ENCODE data around the genes PPP1R18, GTF2H4 and DDX39B.

- RRBS = no CpG with 5 or more reads among the region's 3 CpGs
Measured at GRCh38 chr6:30614274-30614466, 2.9 kb downstream of the PPP1R10 start.

DNA sequence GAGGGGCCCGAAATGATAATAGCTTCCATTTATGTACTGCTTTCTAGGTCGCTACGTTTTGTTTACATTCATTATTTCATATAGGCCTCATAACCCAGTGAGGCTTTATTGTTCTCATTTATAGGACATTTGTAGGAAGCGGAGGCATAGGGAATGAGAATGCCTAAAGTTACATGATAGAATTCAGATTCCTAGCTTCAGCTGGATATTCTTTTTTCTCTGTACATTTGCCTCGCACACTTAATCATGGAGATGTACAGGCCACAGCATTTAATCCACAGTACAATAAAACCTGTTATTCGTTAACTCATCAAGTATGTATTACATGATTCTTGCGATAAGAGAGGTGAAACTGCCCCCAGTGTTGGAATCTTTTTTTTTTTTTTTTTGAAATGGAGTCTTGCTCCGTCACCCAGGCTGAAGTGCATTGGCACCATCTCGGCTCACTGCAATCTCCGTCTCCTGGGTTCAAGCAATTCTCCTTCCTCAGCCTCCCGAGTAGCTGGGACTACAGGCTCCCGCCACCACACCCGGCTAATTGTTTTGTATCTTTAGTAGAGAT, 1.2 kb downstream of the C6orf136 start:
- RRBS = no CpG with 5 or more reads among the region's 13 CpGs

DNA sequence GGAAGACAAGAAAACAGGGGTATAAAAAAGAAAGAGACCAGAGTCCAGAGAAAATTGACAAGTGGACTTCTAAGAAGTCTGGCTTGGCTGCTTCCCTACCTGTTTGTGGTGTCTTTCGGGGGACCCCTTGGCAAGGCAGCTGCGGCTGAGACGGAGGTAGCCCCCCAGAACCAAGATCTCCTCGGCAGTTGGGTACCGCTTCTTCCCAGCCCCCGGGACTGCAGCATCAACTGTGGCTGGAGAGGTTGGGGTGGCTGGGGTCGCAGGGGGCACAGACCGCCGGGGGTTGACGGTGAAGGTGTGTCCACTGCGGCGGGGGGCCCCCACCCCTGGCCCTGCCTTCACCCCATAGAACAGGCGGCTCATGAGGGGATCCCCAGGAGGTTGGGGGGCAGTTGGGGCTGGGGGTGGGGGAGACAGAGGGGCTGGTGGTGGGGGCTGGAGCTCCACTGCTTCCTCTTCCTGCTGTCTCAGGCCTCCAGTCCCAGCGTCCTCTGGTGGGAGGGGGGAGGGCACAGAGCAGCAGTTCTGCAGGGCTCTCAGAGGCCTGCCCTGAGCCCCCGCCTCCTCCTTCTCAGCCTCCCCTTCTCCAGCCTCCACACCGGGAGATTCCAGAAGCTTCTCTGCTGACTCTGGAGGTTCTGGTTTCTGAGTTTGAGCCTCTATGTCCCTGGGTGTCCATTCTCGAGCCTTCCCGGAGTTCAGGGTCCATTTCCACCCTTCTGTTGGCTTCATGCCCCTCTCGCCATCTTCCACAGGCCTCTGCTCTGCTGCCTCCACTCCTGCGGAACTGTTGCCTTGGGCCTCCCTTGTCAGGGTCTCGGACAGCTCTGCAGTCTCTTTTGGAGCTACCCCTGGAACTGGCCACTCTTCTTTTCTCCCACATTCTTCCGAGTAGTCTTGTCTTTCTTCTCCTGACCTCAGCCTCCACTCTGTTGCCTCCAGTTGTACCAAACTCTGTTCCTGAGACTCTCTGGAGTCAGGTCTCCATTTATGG, 1.8 kb downstream of the PPP1R18 start:
- RRBS = 32% methylated on average over 7 of the region's 22 CpGs

GRCh38 chr6:30686323-30687094, at the start of gene PPP1R18:
PPP1R18 (minus strand) TSS chr6:30686645.
- RRBS = 2% methylated on average over 14 of the region's 51 CpGs

DNA sequence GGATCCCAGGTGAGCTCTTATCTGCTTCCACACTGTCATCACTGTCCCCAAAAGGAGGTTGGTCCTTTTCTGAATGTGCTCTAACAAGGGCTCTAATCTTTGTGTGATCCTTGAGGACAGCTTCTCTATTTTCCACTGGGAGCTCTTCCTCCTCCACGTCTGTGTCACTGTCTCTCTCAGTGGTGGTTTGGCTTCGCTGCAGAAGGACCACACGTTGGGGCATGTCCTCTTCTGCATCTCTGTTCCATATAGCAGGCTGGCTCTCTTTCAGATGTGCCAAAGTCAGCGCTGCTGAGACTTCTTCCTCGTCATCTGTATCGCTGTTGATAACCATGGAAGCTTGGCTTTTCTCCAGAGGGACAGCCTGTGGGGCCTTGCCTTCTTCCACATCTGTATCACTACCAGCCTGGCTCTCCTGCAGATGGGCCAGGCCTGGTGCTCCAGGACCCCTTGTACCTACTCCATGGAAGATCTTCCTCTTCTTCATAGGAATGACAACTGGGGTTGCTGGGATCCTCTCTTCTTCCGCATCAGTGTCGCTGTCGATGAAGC, 4.6 kb downstream of the MDC1 start:
- RRBS = no CpG with 5 or more reads among the region's 9 CpGs

- RRBS = no CpG with 5 or more reads among the region's 2 CpGs
Measured at GRCh38 chr6:30747526-30747860, 3.1 kb upstream of the IER3 start.

- RRBS = 5% methylated on average over 6 of the region's 57 CpGs
Measured at GRCh38 chr6:30907631-30908764, at the start of gene GTF2H4. GTF2H4 (plus strand) TSS chr6:30908207.

DNA sequence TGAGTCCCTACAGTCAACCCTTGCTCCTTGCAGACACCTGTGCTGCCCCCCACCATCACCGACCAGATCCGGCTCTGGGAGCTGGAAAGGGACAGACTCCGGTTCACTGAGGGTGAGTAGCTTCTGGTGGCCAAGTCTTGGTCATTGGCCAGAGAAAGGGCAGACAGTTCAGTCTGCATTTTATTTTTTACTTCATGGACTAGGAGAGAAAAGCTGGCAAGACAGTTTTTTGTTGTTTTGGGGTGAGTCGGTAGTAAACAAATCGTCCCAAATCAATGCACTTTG, 820 bp upstream of the VARS2 start:
- RRBS = 56% methylated on average over 2 of the region's 5 CpGs

DNA sequence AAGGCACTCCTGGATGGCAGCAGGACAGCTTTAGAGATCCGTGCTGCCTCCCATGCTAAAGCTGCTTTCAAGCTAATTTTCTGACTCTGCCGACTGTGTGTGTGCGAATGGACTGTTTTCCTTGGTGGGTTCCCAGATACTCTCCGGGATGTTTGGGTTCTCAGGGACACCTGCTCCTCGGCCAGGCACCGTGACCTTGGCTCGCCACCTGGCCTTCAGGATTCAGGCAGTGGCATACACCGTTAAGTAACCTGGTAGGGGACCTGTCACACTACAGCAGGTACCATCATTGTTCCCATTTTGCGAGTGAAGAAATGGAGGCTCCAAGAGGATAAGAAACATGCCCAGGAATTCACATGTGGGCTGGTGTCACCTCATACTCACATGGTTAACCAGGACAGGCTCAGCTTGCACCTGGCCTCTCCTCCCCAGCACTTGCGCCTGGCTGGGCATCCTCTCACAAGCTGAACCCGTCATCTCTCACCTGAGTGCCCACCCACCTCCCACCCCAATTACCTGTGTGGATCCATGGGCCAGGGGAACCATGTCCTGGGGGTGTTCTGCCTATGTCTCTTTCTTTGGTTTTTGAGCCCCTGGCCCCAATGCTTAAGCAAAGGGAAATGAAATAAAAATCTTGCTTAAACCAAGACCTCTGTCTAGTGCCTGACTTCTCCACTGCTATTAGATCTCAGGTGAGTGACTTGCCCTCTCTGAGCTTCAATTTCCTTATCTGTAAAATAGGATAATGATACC, 1.5 kb downstream of the SFTA2 start:
- RRBS = no CpG with 5 or more reads among the region's 11 CpGs

- RRBS = 13% methylated on average over 9 of the region's 51 CpGs
Measured at GRCh38 chr6:30955295-30956272, 14.8 kb downstream of the MUCL3 start.

GRCh38 chr6:31010744-31011068, 432 bp downstream of the MUC22 start:
- RRBS = no CpG with 5 or more reads among the region's 2 CpGs

DNA sequence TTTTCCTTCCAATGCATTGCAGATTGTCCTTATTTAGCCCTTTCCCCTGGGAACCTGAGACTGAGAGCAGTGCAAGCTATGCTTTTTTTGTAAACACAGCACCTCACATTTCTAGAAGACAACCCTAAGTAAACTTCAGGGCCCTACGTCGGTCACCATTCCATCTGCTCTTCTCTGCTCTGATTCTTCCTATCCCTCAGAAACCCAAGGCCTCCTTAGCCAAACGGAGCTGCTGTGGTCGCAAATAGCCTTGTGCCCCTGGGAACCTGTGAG, 28.9 kb downstream of the C6orf15 start:
- RRBS = no CpG with 5 or more reads among the region's 4 CpGs

GRCh38 chr6:31172048-31173065, 1.9 kb upstream of the POU5F1 start:
- RRBS = no CpG with 5 or more reads among the region's 19 CpGs

GRCh38 chr6:31178506-31179695, 8.4 kb upstream of the POU5F1 start:
- RRBS = no CpG with 5 or more reads among the region's 13 CpGs

DNA sequence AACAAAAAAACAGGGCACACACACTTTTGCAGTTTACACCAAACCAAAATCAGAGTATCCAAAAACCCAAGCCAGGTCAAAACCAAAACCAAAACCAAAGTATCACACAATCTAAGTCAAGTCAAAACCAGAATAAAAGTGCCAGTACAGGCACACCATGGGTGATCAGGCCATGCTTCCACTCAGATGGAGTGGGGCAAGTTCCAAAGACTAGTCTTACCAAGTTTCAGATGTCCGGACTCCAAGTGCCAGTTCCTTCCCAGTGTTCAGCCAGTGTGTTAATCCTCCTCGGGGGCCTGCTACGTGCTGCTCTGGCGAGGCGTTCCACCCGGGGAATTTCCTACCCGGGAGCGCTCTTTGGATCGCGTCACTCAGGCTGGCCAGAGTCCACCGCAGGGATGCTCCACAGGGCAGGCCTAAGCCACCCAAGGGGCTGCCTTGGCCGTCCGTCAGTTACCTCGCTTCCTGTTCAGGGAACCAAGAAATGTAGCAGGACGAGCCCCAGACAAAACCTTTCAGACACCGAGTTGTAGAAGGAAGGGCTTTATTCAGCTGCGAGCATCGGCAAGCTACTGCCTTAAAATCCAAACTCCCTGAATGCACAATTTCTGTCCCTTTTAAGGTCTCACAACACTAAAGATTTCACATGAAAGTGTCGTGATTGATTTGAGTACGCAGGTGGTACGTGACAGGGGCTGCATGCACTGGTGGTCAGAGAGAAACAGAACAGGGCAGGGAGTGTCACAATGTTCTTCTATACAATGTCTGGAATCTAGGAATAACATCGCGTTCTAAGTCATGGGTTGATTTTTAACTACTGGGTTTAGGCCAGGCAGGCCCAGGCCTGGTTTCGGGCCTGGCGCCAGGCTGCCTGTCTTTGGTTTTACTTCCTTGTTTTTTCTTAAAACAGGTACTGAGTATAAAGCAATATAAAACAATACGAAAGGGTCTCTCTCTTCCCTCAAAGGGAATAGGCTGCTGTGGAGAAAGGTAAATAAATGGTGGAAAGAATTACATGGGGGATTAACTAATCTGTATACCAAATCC, 15.6 kb upstream of the POU5F1 start:
- RRBS = 66% methylated on average over 4 of the region's 26 CpGs

DNA sequence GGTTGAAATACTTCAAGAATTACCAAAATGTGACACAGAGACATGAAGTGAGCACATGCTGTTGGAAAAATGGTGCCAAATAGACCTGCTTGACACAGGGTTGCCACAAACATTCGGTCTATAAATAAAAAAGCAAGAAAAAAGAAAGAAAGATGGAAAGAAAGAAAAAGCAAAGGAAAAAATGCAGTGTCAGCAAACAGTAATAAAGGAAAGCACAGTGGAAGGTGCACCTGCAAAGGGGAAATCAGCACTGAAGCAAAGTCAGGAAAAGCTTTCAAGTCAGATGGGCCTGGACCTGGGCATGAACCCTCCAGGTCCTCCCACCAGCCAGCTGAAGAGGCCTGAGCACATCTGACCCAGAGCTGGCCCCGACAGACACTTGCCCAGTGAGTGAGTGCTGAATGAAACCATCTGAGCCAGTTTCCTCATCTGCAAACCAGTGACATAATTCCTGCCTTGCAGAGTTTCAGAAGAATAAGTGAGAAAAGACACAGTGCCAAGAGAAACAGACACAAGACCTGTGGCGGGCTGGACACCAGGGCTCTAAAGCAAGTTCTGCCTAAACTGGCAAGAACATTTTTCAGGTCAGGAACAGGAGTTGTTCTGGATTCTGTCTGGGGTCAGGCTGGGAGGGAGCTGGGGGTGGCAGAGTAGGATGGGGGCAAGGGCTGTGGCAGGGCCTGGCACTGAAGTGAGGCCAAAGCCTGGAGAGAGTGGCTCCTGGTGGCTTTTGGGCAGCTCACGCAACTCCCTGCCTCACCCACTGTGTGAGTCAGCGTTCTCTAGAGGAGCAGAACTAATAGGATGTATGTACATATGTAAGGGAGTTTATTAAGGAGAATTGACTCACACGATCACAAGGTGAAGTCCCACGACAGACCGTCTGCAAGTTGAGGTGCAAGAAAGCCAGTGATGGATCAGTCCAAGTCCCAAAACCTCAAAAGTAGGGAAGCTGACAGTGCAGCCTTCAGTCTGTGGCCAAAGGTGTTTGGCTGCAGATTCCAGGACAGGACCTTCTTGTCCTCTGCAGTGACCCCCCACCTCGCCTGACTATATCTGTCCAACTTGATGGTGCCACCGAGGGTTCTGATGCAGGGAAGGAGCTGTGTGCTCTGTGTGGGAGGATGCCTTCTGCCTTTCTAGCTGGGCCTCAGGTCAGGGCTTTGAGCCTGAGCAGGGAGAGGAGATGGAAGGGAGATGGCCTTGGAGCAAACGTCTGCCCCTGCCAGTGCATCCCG, 23.7 kb upstream of the MICB start:
- RRBS = no CpG with 5 or more reads among the region's 12 CpGs

DNA sequence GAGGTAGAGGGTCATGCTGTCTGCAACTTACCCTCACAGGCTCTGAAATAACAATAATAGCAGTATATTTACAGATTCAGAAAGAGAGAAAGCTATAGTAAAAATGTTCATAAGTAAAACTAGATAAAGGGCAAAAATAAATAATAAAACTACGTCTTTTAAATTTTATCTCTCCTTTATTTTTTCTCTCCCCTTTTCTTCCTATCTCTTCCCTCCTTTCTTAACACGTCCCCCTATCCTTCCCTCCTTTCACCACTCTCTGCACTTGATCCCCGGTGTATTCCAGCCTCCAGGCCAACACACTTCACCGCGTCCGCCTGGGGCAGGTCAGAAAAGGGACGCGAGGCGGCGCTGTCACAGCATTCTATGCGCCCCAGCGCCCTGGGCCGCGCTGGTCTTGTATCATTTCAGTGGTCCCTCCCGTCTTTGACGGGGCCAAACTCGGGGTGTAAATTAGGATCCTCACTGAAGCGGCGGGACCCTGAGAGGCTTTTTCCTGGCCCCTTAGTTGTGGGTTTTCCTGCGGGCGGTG, 4.3 kb upstream of the MICB start:
- RRBS = no CpG with 5 or more reads among the region's 21 CpGs

DNA sequence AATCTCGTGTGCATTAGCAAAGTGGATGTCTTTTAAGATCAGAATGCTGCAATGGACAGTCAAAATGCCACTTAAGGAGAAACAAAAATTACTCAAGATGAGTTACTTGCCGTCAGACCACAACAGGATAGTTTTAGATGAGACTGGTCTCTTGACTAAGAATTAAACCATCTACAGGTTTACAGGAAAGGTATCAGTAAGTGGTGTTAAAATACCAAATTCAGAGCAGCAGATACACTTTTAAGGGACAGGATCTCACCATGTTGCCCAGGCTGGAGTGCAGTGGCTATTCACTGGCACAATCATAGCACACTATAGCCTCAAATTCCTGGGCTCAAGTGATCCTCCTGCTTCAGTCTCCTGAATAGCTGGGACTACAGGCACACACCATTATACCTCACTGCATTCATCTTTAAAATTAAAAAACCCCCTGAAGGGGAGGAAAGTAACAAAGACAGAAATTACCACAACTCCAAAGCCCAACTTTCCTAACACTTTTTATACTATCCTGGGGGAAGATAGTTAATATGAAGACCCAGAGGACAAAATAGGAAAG, 4.7 kb downstream of the MCCD1 start:
- RRBS = no CpG with 5 or more reads among the region's 2 CpGs

DNA sequence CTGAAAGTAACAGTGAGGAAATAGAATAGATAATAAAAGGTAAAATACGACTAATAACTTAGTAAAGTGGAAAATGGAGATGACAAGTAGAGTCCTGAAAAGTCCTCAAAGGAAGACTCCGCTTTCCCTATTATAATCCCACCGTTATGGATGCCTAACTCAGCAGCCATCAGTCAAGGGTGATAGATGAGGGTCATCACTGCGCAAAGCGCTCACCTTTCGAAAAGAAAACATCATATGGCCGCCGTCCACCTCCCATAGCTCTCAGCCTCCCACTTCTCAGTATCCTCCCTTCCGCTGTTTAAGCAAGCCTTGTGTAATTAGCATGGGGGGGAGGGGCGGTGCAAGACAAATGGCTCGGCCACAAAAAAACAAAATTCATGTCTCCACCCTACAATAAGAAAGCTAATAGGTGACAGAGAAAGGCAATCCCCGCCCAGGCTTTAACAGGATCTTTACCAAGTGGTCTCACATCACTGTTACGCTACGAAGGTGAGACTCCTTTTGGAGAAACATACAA, 806 bp downstream of the DDX39B start:
- RRBS = no CpG with 5 or more reads among the region's 14 CpGs

- RRBS = 2% methylated on average over 5 of the region's 36 CpGs
Measured at GRCh38 chr6:31541457-31542163, at the start of gene DDX39B. DDX39B (minus strand) TSS chr6:31542003.

All from brain (tissue), 1 donor.